Measurements from ENCODE around the genes H1-2 and HFE.

DNA sequence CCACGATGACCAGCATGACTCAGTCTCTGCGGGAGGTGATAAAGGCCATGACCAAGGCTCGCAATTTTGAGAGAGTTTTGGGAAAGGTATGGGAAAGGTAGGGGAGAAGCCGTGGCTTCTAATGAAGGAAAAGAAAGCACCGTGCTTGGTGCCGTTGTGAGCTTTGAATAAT lies 268 bp downstream of the ACOT13 start:
- PRO-cap, result no peak

DNA sequence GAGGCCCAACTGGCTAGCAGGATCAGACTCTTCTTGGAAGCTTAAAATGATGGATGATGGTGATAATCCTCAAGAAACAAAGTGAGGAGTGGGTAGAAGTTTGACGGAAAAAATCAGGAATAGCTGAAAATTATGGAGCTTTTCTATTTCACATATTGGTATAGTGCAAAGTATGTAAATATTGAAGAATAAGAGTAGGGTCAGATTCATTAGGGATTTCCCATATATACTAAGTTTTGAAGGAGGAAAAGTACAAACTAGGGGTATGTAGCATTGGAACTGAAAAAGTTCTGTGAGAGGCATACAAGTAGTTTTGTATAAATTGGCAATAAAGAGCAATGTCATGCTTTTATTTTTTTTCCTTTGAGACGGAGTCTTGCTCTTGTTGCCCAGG lies 11.6 kb downstream of the GMNN start:
- PRO-cap, result no peak

GRCh38 chr6:24907846-24908552 lies 27.8 kb downstream of the RIPOR2 start:
- PRO-cap, result no peak

- PRO-cap, result no peak
These were observed 68.6 kb upstream of the RIPOR2 start for GRCh38 chr6:25004350-25004827.

DNA sequence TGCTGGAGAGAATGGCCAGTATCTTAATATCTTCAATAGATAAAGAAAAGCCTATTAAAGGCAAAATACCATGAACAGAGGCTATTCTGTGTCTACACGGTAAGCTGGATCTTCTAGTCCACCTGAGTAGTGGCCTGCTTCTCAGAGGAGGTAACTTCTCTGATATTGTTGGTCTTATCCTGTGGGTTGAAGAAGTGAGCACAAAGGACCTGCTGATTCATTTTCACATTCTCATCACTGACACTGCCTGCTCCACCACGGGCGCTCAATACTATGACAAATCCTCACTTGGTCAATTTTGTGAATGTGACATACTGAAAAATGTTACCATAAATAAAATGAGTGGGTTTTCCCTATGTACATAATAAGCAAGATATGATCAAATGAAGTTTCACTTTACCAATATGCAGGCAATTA lies 71.4 kb upstream of the RIPOR2 start:
- PRO-cap, result no peak

- PRO-cap, result no peak
These were observed 86.7 kb upstream of the CARMIL1 start for GRCh38 chr6:25192360-25193023.

GRCh38 chr6:25266386-25266855 lies 12.8 kb upstream of the CARMIL1 start:
- PRO-cap, result no peak

DNA sequence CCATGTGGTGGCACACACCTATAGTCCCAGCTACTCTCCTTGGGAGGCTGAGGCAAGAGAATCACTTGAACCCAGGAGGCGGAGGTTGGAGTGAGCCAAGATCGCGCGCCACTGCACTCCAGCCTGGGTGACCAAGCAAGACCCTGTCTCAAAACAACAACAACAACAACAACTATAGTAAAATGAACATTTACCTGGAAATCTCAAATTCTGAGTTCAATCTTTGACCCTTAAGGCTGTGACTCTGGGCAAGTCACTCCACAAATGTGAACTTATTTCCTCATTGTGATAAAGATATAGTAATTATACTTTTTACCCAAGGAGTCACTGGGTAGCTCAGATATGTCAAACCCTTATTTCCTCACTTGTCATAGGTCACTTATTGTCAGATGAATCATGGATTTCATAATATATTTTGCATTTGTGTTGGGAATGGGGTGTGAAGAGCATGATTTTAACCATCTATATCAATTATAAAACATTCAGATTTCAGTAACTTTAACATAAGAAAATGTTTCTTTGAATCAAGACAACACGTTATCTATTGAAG lies 3.8 kb upstream of the CARMIL1 start:
- PRO-cap, result no peak

DNA sequence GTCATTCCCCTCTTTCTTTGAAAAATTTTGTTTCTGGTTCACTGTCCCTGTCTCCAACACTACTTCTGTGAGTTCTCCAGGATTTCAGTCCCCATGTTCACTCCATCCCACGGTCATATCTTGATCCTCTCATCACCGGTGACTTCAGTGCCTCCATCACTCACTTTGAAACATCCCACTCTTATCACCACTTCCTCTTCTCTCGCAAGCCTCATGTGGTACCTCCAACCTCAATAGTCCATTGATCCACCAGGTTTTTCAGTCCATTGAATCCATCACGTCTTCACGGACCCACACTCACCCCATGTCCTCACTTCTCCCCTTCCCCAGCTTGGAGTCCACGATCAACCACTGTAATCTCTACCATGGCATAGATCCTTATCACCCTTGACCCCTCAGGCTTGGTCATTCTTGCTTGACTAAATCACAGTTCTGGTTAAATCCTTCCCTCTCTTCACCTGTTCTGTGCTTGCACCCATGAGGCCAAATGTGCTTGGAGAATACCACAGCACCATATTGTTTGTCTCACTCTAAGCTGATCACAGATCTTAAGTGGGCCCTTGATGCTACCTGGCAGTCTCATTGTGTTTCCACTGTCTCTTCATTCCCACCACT lies 64.9 kb downstream of the CARMIL1 start:
- PRO-cap, result no peak

DNA sequence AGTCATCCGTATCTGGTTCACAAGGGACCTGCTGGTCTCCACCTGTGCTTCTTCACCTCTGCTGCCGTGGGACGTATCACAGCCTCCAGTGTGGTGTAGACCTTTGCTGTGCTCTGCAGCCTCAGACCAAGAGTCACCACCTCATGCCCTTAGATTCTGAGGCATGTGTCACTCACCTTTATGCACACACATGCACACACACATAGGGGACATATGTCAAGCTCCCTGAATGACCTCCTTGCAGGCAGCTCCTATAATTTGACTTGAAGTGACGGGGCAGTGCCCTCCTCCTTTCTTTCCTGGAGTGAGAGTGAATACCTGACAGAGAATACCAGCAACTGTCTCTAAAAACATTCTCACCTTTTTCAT lies 3.4 kb downstream of the SLC17A4 start:
- PRO-cap, result no peak

DNA sequence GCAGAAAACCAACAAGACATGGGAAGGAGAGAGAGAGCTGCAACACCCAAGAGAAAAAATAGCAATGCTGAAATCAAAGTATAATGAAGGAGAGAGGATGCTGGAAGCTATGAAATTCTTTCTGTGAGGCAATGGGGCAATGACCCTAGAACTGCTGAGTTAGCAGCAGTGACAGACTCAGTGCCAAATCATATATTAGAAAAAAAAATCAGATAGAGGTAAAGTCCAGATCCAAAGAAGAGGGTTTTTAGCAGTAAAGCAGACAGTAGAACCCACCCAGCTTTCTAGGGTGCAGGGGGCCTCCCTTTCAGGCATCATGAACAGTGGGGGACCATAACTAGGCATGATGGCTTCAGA lies 27.0 kb downstream of the SLC17A2 start:
- PRO-cap, result no peak

- PRO-cap, result unidirectional peak, plus-strand start at chr6:26025856; bidirectional peak, plus-strand start at chr6:26026176, minus-strand start at chr6:26025886
These were observed 1.6 kb downstream of the H4C2 start for GRCh38 chr6:26025284-26026059.

- PRO-cap, result bidirectional peak, plus-strand start at chr6:26029131, minus-strand start at chr6:26028913
These were observed 1.2 kb upstream of the H4C2 start for GRCh38 chr6:26027878-26029086.

- PRO-cap, result no peak
These were observed 369 bp upstream of the H3C3 start for GRCh38 chr6:26044913-26045117.

- PRO-cap, result no peak
These were observed 3.7 kb downstream of the H1-2 start for GRCh38 chr6:26052299-26053236.

GRCh38 chr6:26056332-26056735 lies at the start of gene H1-2:
Gene H1-2, minus strand, starts transcription at chr6:26056470.
- PRO-cap, result bidirectional peak, plus-strand start at chr6:26056629, minus-strand start at chr6:26056470

- PRO-cap, result bidirectional peak, plus-strand start at chr6:26087649, minus-strand start at chr6:26087749
These were observed at the start of gene HFE for GRCh38 chr6:26087015-26088301. Gene HFE, plus strand, starts transcription at chr6:26087429.

DNA sequence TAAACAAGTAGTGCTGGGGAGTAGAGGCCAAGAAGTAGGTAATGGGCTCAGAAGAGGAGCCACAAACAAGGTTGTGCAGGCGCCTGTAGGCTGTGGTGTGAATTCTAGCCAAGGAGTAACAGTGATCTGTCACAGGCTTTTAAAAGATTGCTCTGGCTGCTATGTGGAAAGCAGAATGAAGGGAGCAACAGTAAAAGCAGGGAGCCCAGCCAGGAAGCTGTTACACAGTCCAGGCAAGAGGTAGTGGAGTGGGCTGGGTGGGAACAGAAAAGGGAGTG lies 2.0 kb downstream of the HFE start:
- PRO-cap, result no peak

DNA sequence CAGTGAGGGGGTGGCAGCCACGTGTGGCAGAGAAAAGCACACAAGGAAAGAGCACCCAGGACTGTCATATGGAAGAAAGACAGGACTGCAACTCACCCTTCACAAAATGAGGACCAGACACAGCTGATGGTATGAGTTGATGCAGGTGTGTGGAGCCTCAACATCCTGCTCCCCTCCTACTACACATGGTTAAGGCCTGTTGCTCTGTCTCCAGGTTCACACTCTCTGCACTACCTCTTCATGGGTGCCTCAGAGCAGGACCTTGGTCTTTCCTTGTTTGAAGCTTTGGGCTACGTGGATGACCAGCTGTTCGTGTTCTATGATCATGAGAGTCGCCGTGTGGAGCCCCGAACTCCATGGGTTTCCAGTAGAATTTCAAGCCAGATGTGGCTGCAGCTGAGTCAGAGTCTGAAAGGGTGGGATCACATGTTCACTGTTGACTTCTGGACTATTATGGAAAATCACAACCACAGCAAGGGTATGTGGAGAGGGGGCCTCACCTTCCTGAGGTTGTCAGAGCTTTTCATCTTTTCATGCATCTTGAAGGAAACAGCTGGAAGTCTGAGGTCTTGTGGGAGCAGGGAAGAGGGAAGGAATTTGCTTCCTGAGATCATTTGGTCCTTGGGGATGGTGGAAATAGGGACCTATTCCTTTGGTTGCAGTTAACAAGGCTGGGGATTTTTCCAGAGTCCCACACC lies 3.5 kb downstream of the HFE start:
- PRO-cap, result no peak

DNA sequence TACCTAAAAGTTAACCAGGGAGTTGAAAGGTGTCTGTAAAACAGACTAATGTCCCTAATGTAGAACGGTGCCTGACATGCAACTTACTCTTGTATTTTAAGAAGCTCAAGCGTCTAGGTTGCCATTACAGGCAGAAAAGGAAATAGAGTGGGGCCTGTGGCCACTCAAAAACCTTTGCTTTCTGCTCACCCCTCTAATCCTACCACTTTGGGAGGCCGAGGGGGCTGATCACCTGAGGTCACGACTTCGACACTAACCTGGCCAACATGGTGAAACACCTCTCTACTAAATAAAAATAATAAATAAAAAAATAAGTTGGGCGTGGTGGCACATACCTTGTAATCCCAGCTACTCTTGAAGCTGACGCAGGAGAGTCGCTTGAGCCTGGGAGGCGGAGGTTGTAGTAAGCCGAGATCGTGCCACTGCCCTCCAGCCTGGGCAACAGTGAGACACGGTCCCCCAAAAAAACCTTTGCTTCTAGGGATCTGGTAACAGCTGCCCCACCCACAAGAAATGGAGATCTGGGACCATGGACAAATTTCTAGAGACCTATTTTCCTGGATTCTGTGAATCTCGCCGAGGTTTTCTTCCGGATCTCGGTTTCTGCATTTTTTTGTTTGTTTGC lies 1.3 kb downstream of the H2AC6 start:
- PRO-cap, result bidirectional peak, plus-strand start at position 368 of the sequence, minus-strand start at position 254 of the sequence